Heart right ventricle (tissue), 2 donors: Measurements from ENCODE around the gene POLR3A.

GRCh38 chr10:77589340-77590389 lies 47.9 kb downstream of the KCNMA1 start:
- PRO-cap, 2 experiments: no peak in any of the 2 experiments

GRCh38 chr10:77599526-77600093 lies 38.0 kb downstream of the KCNMA1 start:
- PRO-cap, 2 experiments: no peak in any of the 2 experiments

GRCh38 chr10:77635333-77635828 lies 2.2 kb downstream of the KCNMA1 start:
- PRO-cap, 2 experiments: no peak in any of the 2 experiments

DNA sequence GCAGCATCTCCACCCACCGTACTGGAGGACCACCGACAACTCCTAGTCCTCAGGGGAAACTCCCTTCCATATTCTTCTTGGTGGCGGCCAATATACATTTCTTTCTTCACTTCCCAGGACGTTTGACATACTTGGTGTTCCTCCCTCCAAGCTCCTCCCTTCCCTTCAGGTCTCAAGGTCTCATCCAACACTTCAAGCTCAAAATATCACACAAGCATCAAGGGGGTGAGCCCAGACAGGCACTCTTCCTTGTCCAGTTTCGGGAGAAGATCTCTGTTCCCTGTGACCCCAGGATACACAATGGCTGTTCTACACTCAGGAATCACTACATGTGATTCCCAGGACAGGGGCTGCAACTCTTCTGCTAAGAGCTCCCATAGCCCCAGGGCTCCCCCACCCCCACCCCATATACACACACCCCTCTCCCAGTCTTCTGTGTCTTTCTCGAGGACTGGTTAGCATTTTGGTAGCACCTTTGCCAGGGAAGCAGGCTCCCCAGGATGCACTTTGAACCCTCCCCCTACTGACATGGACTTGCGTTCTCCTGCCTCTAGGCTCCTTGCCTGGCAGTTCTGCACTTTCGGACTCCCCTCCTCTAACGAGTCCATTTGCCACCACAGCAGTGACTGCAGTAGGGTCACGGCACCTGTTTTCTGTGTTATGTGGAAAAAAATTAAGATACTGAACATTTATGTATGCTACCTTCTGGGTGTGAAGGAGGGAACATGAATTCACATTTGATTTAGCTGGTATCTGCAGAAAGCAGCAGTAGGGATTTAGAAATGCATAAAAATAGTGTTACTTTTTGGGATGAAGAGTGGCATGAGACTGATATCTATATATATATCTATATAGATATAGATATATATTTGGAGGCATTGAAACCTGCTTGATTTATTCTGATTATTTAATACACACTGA lies 141.4 kb upstream of the KCNMA1 start:
- PRO-cap, 2 experiments: no peak in any of the 2 experiments

- PRO-cap, 2 experiments: no peak in any of the 2 experiments
Measured at GRCh38 chr10:77855033-77855774, 71.4 kb downstream of the DLG5 start.

DNA sequence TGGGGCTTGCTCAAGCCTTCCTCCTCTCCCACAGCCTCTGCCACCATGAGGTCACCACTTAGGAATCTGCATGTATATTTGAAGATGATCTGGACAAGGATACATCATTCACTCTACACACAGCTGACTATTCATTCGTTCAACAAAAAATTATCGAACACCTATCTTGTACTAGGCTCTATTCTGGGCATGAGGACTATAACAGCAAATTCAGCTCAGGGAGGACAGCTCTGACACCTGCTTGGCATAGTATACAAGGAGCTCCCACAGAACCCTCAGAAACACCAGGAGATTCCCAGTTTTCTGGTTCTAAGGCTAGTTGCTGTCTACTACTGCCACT lies 6.7 kb downstream of the DLG5 start:
- PRO-cap, 2 experiments: no peak in any of the 2 experiments

DNA sequence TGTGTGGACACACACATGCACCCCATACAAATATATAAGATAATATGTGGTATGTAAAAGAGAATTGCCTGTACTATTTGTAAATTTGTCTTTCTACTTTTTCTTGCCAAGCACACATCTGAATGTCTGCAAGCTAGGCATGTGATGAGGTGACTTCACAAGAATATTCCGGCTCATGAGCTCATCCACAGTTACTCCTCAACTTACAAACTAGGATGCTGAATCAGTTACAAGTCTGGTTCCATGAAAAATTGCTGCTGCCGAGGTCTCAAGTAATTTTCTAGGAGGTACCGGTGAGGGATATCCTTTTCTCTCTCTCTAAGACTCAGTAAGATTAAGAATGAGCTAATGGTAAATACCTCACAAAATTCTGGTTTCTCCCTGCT lies 26.4 kb downstream of the POLR3A start:
- PRO-cap, 2 experiments: peak in 1 of 2 experiments; most common plus-strand start position 226 of the sequence (in 1)

DNA sequence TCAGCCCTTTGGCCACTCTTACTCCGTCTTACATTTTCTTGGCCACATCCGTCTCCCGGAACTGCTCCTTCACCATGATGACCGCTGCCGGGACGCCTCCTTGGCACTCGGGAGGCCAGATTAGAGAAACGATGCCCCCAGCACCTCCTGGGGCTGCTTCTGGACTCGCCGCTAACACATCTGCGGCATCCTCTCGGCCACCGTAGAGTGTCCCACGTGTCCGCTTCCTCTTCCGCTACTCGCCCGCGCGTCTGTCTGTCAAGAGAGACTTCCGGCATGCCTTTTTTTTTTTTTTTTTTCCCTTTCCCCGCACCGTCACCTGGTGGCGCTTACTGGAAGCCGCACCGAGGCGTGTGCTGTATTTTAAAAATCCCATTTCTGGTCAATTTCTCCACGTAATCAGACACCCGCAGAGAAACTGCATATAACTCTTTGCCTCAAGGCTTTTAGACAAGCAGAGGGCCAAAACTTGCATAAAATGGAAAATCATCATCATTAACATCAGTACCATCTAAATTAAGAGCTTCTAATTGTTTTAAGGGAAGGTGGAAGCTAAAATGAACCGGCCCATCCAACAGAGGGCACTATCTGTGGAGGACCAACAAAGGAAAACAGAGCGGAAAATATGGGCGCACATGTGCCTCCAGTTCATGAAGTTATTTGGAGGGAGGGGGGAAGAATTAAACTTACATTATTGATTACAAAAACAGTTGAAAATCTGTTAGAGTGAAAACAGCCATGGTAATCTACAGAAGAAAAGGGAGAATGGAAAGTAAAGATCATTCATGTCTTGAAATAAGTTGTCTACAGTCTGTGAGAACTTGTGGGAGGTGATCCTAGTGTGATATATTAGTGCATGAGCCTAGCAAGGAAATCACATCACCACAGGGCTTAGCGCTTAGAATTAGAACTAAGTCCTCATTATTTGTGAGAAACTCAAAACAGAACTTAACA lies at the start of gene POLR3A:
Gene POLR3A (minus strand): TSS at position 184 of the 954 bp plus-strand sequence.
- PRO-cap, 2 experiments: peak in 2 of 2 experiments; most common plus-strand start position 312 of the sequence (in 2); most common minus-strand start position 182 of the sequence (in 2)

GRCh38 chr10:78176439-78177428 lies 143.1 kb downstream of the RPS24 start:
- PRO-cap, 2 experiments: no peak in any of the 2 experiments

GRCh38 chr10:78255920-78256555 lies 222.4 kb downstream of the RPS24 start:
- PRO-cap, 2 experiments: no peak in any of the 2 experiments

- PRO-cap, 2 experiments: no peak in any of the 2 experiments
Measured at GRCh38 chr10:78331847-78332392, 298.3 kb downstream of the RPS24 start.

- PRO-cap, 2 experiments: no peak in any of the 2 experiments
Measured at GRCh38 chr10:78427603-78427936, 393.9 kb downstream of the RPS24 start.

DNA sequence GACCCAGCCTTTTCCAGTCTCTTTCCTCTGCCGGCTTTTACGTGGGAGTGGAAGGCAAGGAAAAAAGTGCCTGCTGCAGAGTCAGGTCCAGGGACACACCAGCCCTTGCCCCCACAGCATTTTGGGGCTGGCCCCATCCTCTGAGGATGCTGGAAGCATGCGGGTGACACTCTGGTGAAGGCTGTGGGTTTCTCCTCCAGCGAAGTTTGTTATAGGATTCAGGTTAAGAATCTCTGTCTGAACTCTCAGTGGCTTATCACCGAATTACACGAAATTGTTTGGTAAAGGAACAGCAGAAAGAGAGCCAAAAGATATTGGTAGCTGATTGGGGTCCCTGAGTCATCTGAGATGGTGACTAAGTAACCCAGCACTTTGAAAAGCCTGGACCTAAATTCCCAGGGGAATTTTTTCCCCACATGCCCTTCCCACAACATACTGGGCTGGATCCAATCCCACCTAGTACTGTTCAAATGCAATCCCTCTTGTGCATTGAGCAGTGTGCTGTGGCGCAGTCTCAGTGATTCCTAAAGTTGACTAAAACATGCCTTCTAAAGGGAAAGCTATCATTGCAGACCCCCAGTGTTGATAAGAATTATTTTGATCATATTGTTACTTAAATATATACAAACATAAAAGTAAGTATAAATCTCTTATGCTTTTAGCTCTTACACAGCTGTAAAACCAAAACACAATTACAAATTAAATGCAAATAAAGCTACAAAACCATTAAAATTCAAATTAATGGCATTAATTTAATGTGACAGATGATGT lies 424.5 kb downstream of the RPS24 start:
- PRO-cap, 2 experiments: no peak in any of the 2 experiments

DNA sequence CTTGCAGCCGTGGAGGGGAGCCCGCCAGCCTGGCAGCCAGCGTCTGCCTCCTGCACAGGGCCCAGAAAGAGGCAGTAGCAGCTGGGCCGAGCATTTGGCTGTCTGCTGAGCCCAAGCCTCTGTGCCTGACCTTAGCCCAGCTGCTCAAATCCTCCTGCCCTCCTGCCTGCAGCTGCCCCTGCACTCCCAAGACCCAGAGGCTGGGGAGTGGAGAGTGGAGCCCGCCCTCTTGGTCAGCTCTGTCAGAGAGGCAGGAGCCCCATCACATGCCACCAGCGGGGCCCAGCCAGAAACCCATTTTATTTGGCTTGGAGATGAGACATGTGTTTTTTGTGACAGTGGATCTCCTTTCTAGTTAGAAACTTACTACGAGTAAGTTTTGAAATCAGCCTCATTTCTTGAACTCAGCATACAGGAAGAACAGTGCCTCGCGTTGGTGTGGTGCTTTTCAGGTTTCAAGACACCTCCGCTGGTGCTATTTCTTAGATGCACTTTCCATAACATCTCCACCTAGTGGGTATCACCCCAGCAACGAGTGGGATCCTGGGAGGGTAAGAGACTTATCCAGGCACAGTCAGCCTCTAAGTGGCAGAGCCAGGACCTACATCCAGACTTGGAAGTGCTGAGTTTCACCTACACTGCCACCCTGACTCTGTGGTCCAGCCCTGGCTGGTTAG lies 477.1 kb downstream of the RPS24 start:
- PRO-cap, 2 experiments: no peak in any of the 2 experiments

- PRO-cap, 2 experiments: no peak in any of the 2 experiments
Measured at GRCh38 chr10:78515066-78515526, 481.4 kb downstream of the RPS24 start.

- PRO-cap, 2 experiments: no peak in any of the 2 experiments
Measured at GRCh38 chr10:78693999-78694290, 374.8 kb upstream of the ZMIZ1 start.

GRCh38 chr10:78777160-78778357 lies 291.2 kb upstream of the ZMIZ1 start:
- PRO-cap, 2 experiments: peak in 1 of 2 experiments; most common plus-strand start chr10:78777800 (in 1)

- PRO-cap, 2 experiments: no peak in any of the 2 experiments
Measured at GRCh38 chr10:78805238-78805754, 263.5 kb upstream of the ZMIZ1 start.

GRCh38 chr10:78913549-78914346 lies 155.0 kb upstream of the ZMIZ1 start:
- PRO-cap, 2 experiments: no peak in any of the 2 experiments

DNA sequence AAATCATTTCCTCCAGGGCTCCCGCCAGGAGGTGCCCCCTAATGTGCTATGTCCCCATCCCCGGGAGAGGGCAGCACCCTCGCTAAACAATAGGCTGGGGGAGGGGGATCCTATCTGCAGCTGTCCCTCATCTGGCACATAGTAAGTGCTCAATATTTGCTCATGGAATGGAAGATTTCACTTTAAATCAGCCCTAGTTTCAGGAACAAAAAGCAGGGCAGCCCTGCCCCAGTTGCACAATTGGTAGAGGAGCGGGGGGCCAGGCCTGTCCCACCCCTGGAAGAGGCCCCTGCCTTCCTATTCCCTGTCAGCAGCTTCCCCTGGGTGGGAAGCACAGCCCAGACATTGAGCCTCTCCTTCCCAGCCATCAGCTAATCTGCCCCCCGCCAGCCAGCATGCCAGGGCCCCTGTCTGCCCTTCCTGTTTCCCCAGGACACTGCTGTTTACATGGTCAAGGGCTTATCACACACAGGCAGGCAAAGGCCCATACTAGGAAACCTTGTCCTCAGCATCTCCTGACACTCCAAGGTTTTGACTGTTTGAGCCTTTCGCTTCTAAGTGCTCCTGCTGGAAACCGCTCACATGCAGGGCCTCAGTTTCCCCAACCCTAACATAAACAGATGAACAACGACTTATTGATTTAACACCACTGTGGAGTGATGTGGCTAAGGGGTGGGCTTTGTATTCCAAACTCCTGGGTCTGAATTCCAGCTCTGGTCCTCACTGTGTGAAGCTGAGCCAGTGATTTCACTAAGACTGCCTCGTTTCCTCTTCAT lies 130.7 kb upstream of the ZMIZ1 start:
- PRO-cap, 2 experiments: no peak in any of the 2 experiments